ENCODE results near the genes SLC5A6, EIF2B4, ZNF513, ZNF512 and CCDC121.

DNA sequence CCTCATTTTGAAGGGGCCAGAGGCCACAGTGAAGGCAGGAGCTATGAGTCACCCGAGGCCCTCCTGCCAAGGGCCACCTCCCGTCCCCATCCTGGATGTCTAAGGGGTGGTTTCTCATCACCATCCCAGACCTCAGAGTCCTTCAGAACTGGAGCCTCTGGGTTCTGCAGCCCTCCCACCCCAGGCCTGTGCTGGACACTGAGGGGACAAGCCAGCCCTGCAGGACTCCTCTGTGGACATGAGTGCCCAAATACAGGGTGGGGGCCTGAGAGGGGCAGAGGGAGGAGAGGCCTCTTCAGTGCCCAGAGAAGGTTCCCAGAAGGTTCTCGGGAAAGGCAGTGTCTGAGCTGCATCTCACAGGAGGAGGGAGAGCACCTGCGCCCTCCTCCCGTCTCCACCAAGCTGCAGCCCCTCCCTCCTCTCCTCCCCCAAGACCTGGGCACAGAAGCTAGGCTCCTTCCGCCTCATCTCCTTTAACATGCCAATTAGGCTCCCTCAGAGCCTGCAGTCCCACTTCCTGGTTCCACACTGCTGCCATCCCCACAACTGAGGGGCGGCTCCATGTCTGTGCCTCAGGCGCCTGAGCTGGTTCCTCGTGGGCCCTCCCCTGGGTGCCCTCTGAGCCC lies 28.6 kb downstream of the KCNK3 start:
- PRO-cap = no peak
- RRBS = no CpG with 5 or more reads among the region's 9 CpGs

DNA sequence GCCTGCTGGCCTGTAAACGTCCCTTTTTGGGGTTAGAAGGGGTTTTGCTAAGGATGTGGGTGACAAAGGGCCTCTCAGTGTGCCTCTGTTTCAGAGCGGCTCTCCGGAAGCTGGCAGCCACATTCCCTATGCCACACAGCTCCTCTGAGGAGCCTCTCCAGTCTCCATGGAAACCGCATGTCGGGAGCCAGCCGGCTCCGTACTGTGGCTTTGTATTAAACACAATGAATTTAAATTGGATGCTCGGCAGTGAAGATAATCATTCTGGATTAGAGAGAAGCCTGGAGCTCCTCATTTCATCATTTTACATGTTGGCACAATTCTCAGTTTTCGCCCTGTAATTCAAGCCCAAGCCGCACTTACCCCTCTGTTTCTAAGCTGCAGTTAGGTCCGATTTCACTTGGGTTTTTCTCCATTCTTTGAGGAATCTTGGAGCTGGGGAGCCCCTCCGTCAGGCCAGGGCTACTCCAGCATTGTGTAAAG lies 57.9 kb upstream of the MAPRE3 start:
- PRO-cap = no peak
- RRBS = 72% methylated on average over 4 of the region's 12 CpGs

- PRO-cap = no peak
- RRBS = no CpG with 5 or more reads among the region's 2 CpGs
Measured at GRCh38 chr2:26968307-26968664, 2.2 kb upstream of the MAPRE3 start.

DNA sequence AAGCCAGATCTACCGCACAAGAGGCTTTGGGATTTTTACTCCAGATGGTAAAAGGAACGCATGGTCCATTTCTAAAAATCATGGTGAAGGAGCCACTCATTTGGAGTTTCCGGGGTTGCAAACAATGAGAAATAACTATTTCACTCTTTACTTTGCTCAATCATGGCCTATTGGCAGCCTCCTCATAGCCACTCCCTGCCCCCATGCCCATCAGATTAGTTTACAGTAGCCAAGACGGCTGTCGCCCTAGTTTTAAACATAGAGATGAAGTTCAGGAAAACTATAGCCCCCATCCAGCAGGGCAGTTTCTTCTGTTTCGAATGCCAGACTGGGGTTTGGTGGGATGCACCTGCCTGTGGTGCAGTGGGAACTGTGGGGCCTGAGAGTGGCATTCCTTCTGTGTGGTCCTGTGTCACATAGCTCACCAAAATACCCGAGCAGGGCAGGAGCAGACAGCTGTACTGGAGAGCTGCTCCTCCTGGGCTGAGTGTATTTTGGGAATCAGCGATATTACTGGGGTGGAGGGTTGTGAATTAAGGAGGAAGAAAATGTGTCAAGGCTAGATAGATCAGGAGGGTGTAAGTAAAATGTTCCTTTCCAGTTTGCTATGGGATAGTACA lies 1.9 kb downstream of the MAPRE3 start:
- PRO-cap = no peak
- RRBS = no CpG with 5 or more reads among the region's 8 CpGs

GRCh38 chr2:27191123-27191608 lies 20.7 kb upstream of the ATRAID start:
- PRO-cap = no peak
- RRBS = no CpG with 5 or more reads among the region's 6 CpGs

- PRO-cap = bidirectional peak, plus-strand start at chr2:27212361, minus-strand start at chr2:27212263
- RRBS = 3% methylated on average over 16 of the region's 50 CpGs
Measured at GRCh38 chr2:27212164-27212663, at the start of gene SLC5A6. Gene SLC5A6 (minus strand): TSS chr2:27212268.

GRCh38 chr2:27291911-27292308 lies 9.7 kb downstream of the TRIM54 start:
- PRO-cap = no peak
- RRBS = no CpG with 5 or more reads among the region's 4 CpGs

DNA sequence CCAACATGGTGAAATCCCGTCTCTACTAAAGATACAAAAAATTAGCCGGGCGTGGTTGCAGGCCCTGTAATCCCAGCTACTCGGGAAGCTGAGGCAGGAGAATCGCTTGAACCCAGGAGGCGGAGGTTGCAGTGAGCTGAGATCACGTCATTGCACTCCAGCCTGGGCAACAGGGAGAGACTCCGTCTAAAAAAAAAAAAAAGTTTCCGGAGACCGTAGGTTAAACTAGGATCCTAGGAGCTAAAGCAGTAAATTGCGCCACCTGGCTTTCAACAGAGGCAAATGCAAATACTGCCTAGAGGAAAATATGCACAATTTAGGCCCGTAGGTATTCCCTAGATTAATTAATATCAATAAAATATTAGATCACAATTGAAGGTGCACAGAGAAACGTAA lies 4.9 kb downstream of the UCN start:
- PRO-cap = no peak
- RRBS = no CpG with 5 or more reads among the region's 13 CpGs

GRCh38 chr2:27342773-27343631 lies 13.6 kb downstream of the GTF3C2 start:
- PRO-cap = no peak
- RRBS = no CpG with 5 or more reads among the region's 13 CpGs

GRCh38 chr2:27369683-27370515 lies at the start of gene EIF2B4:
Gene EIF2B4 (minus strand): TSS chr2:27370338.
- PRO-cap = bidirectional peak, plus-strand start at chr2:27370160, minus-strand start at chr2:27370025; bidirectional peak, plus-strand start at chr2:27370617, minus-strand start at chr2:27370259
- RRBS = 4% methylated on average over 34 of the region's 74 CpGs

GRCh38 chr2:27373052-27373435 lies 2.6 kb downstream of the SNX17 start:
- PRO-cap = no peak
- RRBS = no CpG with 5 or more reads among the region's 7 CpGs

DNA sequence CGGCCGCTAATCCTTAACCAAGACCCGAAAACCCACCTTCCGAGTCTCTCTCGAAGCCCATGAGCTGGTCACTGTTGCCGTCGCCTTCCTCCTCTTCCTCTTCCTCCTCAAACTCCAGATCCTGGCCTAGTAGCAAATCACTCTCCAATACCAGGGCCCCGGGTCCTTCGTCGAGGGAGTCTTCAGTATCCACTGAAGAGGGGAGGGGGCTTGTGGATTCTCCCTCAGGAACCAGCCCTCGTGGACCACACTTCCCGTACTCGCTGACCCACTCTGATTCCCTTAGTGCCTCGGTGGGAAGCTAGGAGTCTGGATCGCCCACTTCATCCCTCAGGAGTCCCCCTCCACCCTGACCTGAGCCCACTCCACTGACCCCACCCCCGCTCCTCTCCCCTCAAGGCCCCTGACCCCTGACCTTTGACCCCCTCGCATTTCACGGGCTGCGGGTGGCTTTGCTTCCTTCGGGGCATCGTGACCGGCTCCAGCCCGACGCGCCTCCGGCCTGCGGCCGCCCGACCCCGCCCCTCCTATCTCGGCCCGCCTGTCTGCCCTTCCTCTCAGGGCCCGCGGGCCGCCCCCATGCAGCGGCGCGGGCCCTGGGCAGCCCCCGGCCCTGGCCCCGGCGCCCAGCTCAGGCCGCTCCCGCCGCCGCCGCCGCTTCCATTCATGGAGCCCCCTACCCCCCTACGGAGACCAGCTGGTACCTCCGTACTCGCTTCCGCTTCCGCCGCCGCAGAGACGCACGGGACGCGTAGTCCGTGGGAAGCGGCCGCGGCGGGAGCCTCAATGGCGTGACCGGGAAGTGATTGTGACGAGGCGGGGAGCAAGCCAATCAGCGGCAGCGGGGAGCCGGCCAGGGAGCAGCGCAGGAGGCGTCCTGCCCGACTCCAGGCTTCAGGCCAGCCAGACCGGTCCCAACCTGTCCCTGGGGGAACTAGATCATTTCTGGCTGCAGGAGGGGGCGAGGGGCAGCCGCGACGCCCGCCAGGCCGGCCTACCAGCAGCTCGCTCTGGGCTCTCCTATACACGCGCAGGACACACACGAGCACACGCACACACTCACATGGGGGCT lies at the start of gene ZNF513:
Gene ZNF513, minus strand, starts transcription at position 678 of the 1,072 bp plus-strand sequence.
- PRO-cap = bidirectional peak, plus-strand start at position 460 of the sequence, minus-strand start at position 529 of the sequence; bidirectional peak, plus-strand start at position 906 of the sequence, minus-strand start at position 668 of the sequence
- RRBS = 9% methylated on average over 25 of the region's 85 CpGs

DNA sequence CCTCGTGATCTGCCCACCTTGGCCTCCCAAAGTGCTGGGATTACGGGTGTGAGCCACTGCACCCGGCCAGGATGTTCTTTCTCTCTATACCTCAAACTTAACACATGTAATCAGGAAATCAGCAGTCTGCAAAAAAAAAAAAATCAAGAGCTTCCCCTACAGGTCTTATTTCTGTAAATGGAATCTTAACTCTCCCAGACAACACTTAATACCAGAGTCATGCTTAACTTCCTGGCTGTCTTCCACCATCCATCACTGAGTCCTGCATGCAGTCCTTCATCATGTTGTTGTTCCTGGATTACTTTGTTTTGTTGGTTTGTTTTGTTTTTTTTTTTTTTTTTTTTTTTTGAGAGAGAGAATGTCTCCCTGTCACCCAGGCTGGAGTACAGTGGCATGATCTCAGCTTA lies 11.4 kb upstream of the ZNF513 start:
- PRO-cap = no peak
- RRBS = no CpG with 5 or more reads among the region's 3 CpGs

- PRO-cap = bidirectional peak, plus-strand start at chr2:27583006, minus-strand start at chr2:27582799
- RRBS = 3% methylated on average over 22 of the region's 45 CpGs
Measured at GRCh38 chr2:27582429-27583286, at the start of gene ZNF512. Gene ZNF512 (plus strand): TSS chr2:27583042.

- PRO-cap = unidirectional peak, minus-strand start at chr2:27583716
- RRBS = no CpG with 5 or more reads among the region's 13 CpGs
Measured at GRCh38 chr2:27583360-27583971, 624 bp downstream of the ZNF512 start.

DNA sequence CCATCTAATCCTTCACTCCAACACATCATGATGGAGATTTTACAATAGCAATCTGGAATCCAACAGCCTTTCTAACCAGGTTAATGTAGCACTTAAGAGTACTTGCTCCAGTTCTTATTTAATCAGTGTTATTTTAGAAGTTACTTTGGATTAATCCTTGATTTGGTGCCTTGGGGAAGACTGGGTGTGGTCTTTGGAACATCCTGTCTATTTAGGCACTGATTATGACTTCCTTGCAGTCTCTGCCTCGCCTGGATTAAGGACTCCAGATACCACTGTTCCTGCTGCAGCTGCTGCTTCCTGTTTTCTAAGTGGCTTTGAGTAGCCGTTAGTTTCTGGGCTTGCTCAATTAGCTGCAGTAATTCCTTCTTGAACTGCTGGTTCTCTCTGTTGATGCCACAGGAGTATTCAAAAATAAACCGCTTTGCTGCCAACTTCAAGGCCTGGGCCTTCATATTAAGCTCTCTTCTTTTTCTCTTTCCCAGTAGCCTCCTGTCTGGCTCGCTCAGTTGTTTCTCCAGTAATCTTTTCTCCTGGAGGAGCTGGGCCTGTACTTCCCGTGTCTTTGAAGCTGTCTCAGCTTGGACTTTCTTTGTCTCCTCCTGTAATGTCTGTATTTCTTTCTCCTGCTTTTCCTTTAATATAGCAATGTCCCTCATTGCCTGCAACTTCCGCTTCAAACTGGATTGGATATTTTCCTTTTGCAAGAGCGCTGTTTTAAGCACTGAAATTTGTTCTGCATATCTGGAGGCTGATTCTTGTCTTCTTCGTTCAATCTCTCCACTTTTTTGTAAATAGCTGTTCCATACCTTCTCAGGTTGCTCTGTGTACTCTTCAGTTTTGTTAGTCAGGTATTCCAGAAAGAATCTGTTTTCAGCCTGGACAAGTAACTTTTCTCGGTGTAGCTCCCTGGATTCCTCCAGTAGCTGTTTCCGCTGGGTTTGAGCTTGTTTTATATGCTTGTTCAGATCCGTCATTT lies 1.7 kb downstream of the CCDC121 start:
- PRO-cap = no peak
- RRBS = no CpG with 5 or more reads among the region's 11 CpGs

- PRO-cap = bidirectional peak, plus-strand start at chr2:27629030, minus-strand start at chr2:27628961
- RRBS = 5% methylated on average over 5 of the region's 43 CpGs
Measured at GRCh38 chr2:27628328-27629148, at the start of gene CCDC121. Gene CCDC121 (minus strand): TSS chr2:27629012.

- PRO-cap = no peak
- RRBS = no CpG with 5 or more reads among the region's 5 CpGs
Measured at GRCh38 chr2:27707262-27707803, 43.6 kb downstream of the SLC4A1AP start.

DNA sequence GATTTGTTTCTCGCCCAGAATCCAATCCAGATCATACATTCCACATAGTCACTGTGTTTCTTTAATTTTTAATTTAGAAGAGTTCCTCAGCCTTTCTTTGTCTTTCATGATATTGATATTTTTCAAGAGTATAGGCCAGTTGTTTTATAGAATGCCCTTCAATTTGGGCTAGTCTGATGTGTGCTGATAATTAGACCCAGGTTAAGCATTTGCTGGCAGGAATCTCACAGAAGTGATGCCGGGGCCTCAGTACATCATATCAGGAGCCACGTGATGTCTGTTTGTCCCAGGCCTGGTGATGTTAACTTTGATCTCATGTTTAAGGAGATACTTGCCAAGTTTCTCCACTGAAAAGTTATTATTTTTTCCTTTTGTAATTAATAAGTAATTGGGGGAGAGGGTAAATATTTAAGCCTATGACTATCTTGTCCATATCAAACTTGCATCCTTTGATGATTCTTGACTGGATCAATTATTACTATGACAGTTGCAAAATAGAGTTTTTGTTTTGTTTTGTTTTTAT lies 46.1 kb downstream of the SLC4A1AP start:
- PRO-cap = no peak
- RRBS = no CpG with 5 or more reads among the region's 3 CpGs

DNA sequence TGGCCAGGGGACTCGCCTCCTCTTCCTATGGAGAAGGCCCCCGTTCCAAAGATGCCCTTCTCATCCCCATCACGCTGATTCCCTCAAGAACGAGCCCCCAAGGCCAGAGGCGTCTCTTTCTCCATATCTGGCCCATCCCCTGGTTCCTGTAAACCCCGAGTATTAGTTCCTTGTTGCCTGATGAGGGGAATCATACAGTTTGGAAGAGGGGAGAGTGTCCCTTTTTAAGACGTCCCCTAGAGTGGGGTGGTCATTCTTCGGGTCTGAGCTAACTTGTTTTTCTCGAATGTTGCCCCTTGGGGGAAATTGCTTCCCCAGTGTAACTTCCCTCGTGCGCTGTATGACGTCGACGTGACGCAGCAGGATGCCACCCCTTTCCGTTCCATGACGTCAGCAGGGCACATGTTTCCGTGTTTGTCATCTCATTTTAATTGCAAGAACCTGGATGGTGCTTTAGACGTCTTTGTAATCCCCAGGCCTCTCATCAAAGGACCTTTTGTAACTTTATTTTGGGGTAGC lies 449 bp downstream of the BABAM2 start:
- PRO-cap = bidirectional peak, plus-strand start at position 436 of the sequence, minus-strand start at position 342 of the sequence
- RRBS = no CpG with 5 or more reads among the region's 19 CpGs